Cytotoxic T cell (primary cell): Measurements from ENCODE around the genes CDKN2AIPNL, C5orf24 and PITX1.

DNA sequence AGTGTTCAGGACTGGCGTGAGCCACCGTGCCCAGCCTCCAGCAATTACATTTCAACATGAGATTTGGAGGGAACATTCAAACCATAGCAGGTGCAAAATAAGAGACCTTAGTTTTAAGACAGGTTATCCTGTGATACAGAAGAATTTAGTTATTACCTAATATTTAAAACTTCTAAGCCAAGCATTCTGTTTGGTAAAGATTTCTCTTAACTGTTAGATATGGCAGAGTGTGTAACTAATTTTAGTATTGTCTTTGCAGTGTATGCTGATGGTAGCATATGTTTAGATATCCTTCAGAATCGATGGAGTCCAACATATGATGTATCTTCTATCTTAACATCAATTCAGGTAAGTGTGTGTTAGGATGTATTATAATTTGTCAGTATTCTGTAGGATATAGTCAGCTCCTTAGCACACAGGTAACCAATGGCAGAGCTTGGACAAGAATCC, 16.7 kb downstream of the UBE2B start:
- PRO-cap, 2 experiments, result no peak in any of the 2 experiments

DNA sequence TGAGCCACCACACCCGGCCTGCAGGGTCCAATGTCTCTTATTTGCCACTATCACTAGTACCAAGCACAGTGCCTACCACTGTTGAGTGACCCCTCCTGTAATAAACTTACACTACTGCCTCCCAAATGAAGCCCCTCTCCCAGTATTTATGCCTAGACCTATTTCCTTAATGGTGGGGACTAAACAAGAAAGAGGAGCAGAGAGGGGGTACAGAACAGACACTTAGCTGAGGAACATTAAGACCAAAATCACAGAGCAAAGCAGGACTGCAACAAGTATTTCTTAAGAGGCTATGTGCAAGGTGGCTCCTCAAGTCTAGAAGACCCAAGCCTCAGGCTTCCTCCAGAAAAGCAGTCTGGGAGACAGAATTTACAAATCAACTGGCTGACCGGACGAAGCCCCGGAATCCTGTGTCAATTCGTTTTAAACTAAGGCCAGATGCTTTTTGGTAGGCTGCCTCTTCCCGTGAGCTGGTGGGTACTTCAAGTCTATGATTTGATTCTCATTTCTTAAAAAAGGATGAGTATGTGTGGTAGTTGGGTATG, 10.2 kb downstream of the CDKN2AIPNL start:
- PRO-cap, 2 experiments, result no peak in any of the 2 experiments

GRCh38 chr5:134411345-134412267, at the start of gene CDKN2AIPNL:
TSS of gene CDKN2AIPNL (minus strand) at chr5:134411881.
- PRO-cap, 2 experiments, result peak in 2 of 2 experiments; most common plus-strand start chr5:134411849 (in 1); most common minus-strand start chr5:134411828 (in 2)

GRCh38 chr5:134526357-134527338, 1.2 kb downstream of the JADE2 start:
- PRO-cap, 2 experiments, result peak in 2 of 2 experiments; most common plus-strand start chr5:134526508 (in 1); most common minus-strand start chr5:134526511 (in 2)

DNA sequence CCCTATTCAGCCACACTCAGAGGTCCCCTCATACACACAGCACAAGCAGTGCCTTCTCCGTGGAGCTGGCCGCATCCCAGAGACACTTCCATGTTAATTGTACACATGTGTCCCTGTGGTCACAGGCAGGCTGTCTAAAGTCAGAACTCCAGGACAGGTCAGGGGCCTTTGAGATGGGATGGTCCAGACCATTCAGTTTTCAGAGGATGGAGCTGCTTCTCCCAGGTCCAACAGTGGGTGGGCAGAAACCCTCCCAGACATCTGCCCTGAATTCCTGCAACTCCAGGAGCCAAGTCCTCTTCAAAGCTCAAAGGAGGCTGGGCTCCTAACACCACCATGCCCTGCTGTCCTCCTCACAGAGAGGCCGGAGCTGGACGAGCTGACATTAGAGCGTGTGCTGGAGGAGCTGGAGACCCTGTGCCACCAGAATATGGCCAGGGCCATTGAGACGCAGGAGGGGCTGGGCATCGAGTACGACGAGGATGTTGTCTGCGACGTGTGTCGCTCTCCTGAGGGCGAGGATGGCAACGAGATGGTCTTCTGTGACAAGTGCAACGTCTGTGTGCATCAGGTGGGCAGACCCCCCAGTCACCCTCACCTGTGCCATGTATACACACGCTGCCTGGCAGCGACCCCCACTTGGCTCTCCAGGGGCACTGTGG, 35.0 kb downstream of the JADE2 start:
- PRO-cap, 2 experiments, result no peak in any of the 2 experiments

- PRO-cap, 2 experiments, result no peak in any of the 2 experiments
These were observed 43.9 kb downstream of the JADE2 start for GRCh38 chr5:134569409-134569763.

GRCh38 chr5:134649380-134649967, 889 bp downstream of the SEC24A start:
- PRO-cap, 2 experiments, result peak in 2 of 2 experiments; most common plus-strand start chr5:134649474 (in 1); most common minus-strand start chr5:134649519 (in 2)

GRCh38 chr5:134766734-134767189, 8.2 kb downstream of the DDX46 start:
- PRO-cap, 2 experiments, result no peak in any of the 2 experiments

GRCh38 chr5:134845531-134846600, at the start of gene C5orf24:
TSS of gene C5orf24 (plus strand) at chr5:134845968.
- PRO-cap, 2 experiments, result peak in 2 of 2 experiments; most common plus-strand start chr5:134845996 (in 2); most common minus-strand start chr5:134845826 (in 2)

- PRO-cap, 2 experiments, result no peak in any of the 2 experiments
These were observed 8.9 kb downstream of the PITX1 start for GRCh38 chr5:135025074-135025630.

- PRO-cap, 2 experiments, result no peak in any of the 2 experiments
These were observed at the start of gene PITX1 for GRCh38 chr5:135033927-135034991. TSS of gene PITX1 (minus strand) at chr5:135034228.

DNA sequence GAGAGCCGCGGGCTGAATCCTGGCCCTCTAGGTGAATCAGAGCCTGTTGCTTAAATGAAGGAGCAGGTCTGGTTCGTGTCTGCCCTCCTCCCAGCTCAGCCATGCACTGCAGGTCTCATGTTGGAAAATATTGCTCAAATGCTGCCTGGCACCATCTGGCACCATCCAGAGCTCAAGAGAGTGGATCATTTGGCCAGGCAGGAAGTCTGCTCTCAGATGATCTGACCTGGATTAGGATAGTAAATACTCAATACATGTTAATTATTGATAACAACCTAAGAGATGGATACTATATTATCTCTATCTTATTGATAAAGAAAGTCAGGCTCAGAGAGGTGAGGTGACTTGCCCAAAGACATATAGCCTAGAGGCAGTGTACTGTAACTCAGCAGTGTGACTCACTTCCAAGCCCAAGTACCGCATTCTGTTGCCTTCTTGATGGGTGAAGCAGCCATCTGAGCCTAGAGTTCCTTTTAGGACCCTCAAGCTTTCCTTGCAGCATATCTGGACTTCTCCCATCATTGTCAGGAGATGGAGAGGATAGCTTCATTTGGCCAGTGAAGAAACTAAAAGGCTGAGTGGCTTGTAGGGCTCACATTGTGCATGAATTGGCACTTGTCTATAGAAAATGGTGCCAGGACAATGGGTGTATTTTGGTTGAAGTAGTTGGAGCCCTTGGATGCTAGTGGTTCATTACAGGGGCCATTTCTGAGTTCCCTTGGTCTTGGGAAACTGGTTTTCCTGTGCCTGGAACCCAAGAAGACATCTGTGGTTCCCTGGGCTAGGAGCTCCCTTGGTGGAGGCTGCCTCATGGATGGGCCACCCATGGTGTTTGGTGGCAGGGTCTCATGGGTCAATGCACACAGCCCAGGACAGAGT, 104.5 kb upstream of the PITX1 start:
- PRO-cap, 2 experiments, result no peak in any of the 2 experiments

- PRO-cap, 2 experiments, result no peak in any of the 2 experiments
These were observed 53.0 kb downstream of the MACROH2A1 start for GRCh38 chr5:135345900-135346607.

DNA sequence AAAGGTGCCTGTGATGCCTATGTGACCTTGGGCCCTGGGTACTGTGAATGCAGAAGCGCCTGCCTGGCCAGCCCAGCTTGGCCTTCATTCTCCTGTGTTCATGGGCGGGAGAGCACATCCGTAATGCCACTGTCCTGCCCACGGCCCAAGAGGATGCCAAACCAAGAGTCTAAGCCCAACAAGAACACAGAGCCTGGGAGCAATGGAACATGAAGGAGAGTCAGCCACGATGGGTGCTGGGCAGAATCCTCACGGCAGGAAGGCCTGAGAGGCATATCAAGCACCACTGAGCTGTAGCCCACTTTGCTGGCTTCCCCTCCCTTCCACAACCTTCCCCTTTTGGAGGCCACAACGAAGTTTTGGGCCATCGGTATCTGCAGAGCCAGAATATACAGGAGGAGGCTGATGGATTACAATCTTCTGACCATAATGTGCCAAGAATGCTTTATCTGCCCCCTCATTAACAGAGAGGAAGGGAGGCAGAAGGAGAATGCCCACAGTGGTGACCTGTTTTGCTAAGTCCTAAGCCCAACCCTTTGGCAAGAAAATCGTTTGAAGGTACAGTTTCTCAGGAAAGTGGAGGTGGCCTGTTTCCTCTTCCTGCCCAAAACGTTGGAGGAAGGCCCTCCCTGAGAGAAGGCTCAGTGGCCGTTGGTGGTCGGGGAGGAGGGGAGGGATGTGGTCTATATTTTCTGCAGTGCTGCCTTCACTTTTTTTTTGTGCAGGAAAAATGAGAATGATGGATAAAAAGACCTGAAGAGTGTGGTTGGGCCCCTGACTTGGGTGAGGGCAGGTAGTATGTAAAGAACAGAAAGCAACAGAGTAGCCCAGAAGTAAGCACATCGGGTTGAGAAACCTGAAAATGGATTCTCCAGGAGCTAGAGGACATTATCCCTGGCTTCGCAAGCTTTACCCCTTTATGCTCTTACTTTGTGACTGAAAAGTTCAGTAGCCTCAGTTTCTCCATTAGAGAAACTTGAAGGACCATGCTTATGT, 26.2 kb downstream of the MACROH2A1 start:
- PRO-cap, 2 experiments, result no peak in any of the 2 experiments

DNA sequence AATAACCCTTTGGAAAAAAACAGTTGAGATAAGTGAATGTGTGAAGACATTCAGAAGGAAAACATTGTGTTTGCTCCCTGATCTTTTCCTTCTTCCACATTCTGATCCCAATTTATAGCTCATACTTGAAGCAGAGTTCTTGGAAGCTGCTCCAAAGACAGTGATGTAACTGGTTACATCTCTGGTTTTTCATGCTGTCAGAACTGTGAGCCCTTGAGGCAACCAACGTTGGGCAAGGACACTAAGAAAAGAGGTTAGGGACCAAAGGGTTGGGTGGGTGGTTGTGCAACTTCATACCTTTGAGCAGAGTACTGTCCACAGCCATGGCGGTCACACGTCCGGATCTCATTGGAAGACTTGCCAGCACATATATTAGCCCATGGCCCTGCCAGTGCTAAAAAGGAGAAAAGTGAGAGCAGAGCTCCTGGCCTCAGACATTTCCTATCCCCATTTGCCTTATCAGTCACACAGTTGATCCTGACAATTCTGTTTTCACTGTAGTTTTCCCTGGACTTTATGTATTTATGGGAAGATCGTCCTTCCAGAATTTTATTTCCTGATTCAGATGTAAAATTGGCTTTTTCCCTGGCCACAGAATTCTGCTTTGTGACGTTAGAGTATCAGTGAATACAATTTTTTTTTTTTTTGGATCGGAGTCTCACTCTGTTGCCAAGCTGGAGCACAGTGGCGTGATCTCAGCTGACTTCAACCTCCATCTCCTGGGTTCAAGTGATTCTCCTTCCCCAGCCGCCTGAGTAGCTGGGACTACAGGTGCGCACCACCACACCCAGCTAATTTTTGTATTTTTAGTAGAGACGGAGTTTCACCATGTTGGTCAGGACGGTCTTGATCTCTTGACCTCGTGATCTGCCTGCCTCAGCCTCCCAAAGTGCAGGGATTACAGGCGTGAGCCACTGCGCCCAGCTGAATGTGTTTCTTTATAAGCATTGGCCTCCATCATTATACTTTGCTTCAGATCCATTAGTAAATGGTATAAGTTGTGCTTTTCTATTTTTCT, 1.9 kb downstream of the LECT2 start:
- PRO-cap, 2 experiments, result no peak in any of the 2 experiments

DNA sequence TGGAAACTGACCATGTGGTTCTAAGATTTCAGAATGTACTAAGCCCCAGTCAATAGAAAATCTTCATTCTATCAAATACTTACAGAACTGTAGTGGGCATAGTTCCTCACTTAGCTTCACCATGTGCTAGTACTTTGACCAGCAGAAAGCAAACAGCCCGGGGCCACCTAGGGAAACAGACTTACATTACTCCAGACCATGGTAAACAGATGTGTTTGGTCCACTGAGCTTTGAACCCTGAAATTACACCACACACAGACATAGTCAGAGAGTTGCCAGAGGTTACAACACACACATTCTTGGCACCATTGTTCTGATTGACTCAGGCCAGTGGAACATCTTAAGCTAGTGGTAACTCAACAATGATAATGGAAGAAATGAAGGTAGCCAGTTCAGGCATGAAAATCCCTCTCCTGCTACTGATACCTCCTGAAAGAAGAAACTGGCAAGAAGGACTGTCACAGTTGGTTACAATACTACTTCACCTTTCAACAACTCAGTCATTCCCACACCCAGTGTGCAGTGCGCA, 18.6 kb upstream of the LECT2 start:
- PRO-cap, 2 experiments, result no peak in any of the 2 experiments

GRCh38 chr5:136084656-136085064, 48.0 kb upstream of the SMAD5 start:
- PRO-cap, 2 experiments, result no peak in any of the 2 experiments

- PRO-cap, 2 experiments, result no peak in any of the 2 experiments
These were observed 35.3 kb upstream of the SMIM32 start for GRCh38 chr5:136228253-136228636.

- PRO-cap, 2 experiments, result no peak in any of the 2 experiments
These were observed 80.9 kb upstream of the SMIM32 start for GRCh38 chr5:136273906-136274242.

- PRO-cap, 2 experiments, result no peak in any of the 2 experiments
These were observed 446.3 kb upstream of the TRPC7 start for GRCh38 chr5:136811674-136812033.